Amniotic epithelial cell (primary cell): Measurements from ENCODE around the genes USP17L10 and USP17L5.

GRCh38 chr4:7972088-7972490, 32.4 kb upstream of the AFAP1 start:
- RRBS = 100% methylated on average over 1 of the region's 9 CpGs

DNA sequence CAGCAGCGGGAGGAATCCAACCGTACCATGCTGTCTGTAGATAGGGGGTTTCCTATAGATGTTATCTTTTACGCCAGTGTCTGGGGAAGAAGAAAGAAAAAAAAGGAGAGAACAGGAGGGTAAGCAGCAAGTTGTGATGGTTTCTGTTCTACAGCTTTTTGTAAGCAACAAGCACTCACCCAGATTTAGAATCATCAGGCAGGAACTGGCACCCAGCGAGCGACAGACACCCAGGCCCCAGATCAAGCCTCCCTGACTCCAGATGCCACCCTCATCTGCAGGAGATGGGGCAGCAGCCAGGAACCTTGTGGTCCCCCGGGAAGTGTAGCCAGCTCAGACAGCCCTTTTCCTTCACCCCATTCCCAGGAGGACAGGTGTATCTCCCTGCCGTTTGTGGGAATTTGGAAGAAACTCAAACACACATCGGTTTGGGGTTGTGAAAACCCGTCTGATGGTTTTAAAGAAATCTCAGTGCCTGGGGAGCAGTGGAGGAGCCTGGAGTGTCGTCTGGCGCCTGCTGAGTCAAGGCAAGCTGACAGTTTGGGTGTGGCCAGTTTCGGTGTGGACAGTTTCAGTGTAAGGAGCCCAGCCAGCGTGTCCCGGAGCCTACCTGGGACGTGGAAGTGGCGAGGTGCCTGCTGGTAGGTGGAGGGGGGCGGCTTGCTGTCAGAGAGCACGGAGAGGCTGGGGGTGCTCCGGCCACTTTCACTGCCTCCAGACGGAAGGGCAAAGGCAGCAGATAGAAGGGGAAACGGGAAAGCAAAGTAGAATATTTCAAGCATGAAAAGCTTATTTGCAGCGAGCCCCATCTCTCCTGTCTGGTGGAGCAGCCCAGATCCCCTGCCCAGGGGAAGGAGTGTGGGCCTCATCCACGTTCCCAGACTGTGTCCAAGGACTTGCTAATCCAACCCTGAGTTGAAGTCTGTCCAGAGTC, 80.2 kb upstream of the AFAP1 start:
- RRBS = 52% methylated on average over 5 of the region's 23 CpGs

DNA sequence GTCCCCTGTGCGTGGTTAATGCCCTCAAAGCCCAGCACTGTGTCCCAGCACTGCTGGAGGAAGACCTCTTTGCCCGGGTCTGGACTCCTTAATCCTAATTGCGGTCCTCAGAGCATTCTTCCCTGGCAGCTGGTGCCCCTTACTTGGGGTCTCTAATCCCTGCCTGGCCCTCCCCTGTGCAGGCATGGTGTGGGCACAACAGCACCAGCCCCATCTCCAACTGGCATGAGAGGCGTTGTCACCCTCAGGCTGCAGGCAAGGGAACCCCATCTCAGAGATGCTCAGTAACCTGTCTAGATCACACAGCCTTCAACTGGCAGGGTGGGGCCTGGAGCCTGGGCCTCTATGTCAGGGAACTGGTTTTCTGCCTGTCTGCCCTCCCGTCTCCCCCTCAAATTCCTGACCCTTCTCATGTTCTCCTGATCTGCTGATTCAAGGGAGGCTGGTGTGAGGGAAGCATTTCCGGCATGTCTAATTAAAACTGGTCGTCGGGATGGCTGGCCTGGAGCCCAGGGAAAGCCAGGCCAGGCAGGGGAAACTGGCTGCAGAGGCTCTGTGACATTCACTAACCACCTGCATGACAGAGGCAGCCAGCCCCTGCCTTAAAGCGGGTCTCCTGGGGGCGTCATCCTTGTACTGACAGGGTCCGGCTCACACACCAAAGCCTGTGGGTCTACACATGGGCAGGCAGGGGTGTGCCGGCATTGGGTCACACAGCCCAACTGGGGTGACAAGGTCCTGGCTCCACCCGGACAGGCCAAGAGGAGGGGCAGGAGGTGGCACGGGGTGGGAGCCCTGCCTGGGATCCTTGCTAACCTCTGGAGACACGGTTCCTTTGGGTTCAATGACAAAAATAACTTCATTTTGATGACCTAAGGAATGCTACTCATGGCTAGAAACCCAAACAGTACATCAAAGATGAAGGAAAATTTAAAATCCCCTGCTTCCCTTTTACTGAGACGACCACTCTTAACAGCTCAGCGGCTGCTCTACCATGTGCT, 35.3 kb downstream of the ABLIM2 start:
- RRBS = 90% methylated on average over 3 of the region's 17 CpGs

DNA sequence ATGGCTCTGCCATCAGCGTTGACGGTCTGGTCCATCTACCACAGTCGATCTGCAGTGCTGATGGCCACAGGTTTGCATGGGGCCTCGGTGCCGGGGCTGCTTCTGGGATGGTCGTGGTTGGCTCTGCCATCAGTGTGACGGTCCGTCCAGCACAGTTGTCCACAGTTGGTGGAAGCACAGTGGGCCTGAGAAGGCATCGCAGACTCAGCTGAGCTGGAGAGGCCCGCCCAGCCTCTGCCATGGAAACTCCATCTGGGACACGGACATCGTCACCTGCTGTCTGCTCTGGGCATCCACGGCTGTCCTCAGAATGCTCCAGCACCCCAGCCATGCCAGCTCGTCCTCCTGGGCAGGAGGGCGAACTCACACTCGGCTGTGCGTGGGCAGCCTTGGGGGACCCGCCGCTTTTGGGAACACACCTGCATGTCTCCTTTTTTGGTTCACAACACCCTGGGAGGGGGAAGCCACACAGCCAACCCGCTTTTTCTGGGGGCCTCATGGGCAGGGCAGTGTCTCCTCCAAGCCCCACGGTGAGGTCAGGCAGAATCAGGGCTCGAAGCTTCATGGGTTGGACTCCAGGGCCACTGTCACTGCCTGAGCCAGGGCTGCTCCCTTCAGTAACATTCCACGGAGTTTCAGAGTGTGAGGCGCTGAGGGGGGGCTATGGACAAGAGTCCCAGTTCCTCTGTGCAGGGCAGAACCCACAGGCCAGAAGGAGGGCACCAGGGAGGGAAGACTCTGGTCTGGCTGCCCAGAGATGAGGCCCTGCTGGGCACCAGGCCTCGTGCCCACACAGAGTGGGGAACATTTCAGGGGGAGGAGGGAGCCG, 32.9 kb downstream of the ABLIM2 start:
- RRBS = no CpG with 5 or more reads among the region's 26 CpGs

DNA sequence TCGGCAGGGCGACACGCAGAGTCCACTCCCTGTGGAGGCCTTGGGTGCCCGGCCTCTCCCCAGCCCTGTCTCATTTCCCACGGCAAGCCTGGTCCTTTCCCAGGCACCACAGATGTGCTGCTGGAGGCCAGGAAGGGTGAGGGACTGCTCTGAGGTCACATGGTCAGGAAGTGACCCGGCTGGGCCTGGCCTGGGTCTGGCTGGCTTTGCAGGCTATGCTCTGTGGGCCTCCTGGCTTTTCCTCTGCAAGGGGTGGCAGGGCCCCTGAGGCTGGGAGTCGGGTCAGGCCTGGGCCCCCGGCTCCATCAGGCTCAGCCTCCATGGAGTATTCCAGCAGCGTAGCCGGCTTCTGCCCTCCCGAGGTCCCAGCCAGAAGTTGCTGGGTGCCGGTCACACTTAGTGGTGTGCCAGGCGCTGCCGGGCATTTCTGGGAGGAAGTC, 3.4 kb downstream of the HTRA3 start:
- RRBS = 33% methylated on average over 5 of the region's 14 CpGs

GRCh38 chr4:8398274-8399000, 42.1 kb downstream of the ACOX3 start:
- RRBS = no CpG with 5 or more reads among the region's 14 CpGs

- RRBS = no CpG with 5 or more reads among the region's 12 CpGs
These were observed 66.1 kb downstream of the TRMT44 start for GRCh38 chr4:8506667-8507140.

DNA sequence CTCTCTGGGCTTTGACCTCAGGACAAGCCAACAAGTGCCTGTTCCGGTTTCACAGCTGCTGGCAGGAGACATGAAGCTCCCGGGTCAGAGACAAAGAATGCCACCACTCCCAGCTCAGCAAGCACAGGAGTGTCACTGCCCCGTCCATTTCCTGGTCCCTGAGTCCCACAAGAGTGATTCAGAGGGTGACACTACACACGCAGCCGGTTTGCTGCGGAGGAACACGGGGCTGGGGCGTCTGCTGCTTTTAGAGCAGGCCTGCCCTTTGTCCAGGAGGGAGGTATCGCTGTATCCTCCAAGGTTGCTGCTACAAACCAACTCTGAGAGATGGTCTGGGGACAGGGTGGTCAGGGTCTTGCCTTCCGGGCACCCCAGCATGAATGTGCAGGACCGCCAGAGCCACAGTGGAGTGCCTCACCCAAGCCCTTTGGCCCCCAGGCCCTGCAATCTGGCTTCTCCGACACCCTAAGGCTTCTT, 49.5 kb downstream of the CPZ start:
- RRBS = 100% methylated on average over 3 of the region's 12 CpGs

DNA sequence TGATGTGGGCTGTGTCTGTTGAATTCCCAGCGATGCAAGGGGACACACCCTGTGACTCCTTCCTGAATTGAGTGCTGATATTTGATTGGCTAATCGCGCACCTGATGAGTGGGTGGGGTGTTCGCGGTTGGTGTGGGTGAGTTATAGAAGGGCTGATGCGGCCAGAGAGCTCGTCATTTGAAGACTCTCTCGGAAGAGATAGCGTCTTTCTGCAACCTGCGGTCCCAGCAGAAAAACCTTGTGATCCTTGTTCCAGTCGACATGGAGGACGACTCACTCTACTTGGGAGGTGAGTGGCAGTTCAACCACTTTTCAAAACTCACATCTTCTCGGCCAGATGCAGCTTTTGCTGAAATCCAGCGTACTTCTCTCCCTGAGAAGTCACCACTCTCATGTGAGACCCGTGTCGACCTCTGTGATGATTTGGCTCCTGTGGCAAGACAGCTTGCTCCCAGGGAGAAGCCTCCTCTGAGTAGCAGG, at the start of gene USP17L10:
USP17L10 (plus strand) TSS at position 262 of the 480 bp plus-strand sequence.
- RRBS = no CpG with 5 or more reads among the region's 16 CpGs

GRCh38 chr4:9339246-9339549, at the start of gene USP17L5:
USP17L5 (plus strand) TSS chr4:9339403.
- RRBS = no CpG with 5 or more reads among the region's 14 CpGs

DNA sequence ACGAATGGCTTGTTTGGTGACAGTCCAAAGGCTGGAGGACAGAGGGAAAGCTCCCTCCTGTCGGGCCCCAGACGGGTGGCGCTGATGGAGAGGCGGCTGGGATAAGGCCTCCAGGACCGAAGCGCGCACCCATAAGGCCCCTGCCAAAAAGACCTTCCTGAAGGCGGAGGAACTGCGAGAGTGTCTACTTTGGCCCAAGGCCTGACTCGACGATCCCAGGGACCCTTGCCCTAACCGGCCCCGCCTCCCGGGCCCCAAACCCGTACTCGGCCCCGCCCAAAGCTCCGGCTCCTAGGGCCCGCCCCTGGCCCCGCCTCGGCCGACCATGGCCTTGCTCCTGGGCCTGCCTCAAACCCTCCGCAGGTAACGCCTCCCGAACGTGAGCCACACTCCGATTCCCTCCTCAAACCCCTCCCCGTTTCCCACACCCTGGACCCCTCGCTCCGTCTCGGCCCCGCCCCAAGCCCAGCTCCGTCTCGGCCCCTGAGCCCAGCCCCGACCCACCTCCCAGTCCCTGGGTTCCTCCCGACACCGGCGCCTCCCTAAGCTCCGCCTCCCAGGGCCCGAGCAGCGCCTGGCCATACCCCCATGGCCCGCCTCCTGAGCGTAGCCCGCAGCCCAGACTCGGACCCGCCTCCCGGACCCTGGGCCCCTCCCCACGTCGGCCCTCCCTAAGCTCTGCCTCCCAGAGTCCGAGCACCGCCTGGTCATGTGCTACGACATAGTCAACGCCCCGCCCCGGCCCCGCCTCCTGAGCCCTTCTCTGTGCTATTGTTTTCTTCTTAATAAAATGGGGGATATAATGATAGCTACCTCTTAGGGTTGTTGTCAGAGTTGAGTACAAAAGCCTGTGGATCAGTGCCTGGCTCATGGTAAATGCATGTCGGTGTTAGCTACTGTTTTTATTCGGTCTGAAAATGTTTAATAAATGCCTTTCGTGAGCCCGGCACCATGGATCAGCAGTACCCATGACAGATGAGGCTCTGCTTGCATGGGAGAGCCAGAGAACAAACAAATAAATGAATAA, 89.9 kb upstream of the DRD5 start:
- RRBS = no CpG with 5 or more reads among the region's 61 CpGs

DNA sequence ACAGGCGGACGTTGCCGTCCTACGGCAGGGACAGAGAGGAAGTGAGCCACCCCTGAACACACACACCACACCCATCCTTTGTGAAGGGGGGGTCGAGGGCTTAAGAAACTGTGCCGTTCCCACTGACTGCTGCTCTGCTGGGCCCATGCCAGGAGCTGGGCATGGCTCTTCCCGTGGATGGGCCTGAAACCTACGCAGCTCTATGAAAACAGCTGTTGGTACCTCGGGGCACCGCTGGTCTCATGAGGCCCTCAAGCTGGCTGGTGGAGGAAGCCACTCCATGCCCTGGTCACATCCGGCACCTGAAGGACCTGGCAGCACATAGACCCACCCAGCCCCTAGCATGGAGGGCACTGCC, 38.7 kb downstream of the WDR1 start:
- RRBS = no CpG with 5 or more reads among the region's 11 CpGs

- RRBS = no CpG with 5 or more reads among the region's 14 CpGs
These were observed 17.8 kb downstream of the WDR1 start for GRCh38 chr4:10098691-10099212.

- RRBS = no CpG with 5 or more reads among the region's 17 CpGs
These were observed 15.5 kb downstream of the WDR1 start for GRCh38 chr4:10100953-10101615.

DNA sequence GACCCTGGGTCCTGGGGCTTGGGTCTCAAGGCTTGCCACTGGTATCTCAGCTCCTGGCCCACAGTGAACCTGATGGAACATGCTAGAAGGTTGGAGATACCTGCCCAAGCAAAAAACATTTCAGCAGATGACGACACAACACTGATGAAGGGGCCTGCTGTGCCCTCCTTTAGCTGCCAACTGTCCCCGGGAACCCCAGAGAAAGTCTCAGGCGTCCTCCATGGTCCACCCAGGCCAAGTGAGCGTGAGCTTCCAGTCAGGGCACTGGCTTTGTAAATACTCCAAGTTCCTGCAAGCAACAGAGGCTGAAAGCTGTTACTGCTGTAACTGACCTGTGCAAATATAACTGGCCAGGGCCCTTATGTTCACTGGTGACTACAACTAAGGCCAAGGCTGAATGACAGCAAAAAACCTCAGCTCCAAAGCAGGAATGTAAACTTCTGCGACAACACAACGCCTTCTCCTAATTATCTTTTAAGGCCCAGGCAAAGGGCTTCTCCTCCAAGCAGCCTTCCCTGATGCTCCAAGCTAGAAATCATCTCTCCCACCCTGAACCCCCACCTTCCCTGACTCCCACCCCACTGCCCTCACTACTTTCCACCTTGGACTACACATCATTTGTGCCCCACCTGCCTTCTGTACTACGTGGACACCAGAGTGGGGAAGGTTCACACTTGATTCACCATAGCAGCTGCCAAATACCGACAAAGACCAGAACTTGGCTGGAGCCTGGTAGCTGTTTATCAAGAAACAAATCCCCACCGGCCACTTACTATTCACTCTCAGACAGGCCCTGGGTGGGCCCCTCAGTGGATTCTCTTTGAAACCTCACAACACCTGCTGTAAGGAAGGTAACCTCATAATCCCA, 8.1 kb downstream of the WDR1 start:
- RRBS = no CpG with 5 or more reads among the region's 9 CpGs

DNA sequence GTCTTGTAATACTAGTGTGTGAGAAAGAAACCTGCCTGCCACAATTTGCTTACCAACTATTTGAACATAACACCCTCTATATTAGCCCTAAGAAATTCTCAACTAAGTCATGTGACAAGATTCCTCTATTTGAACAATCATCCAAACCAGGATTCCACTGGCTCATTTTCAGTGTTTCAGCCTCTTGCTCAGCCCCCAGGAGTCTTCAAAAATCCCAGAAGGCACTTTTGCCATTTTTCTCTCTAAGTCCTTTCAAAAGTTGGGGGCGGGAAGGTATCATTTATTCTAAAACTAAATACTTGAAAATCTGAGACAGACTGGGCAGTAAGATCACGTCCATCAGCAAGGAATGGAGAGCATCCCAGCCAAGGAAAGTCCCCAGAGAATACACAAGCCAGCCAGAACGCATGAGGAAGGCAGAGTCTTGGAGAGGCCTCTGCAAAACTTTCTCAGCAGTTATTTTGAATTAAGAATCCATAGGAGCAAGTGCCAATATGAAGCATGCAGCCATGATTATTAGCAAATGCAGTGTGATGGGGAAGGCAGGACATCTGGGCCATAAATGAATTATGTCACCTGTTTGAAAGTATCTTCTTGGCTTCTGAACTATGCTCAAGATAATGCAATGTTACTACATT, 7.4 kb downstream of the ZNF518B start:
- RRBS = no CpG with 5 or more reads among the region's 3 CpGs

DNA sequence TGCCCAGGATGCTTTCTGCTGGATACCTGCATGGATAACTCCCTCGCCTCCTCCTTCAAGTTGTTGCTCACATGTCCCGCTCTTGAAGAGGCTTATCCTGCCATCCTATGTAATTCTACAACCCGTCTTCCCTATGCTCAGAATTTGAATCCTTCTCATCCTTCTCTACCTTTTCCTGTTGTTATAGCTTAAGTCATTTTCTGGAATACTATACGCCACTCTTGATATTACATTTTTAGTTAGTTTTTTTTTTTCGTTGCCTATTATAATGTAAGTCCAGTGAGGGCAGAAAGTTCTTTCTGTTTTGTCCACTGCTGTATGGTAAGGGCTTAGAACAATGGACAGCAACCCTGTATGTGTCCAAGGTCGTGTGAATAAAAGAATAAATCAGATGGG, 39.7 kb upstream of the CLNK start:
- RRBS = no CpG with 5 or more reads among the region's 6 CpGs

DNA sequence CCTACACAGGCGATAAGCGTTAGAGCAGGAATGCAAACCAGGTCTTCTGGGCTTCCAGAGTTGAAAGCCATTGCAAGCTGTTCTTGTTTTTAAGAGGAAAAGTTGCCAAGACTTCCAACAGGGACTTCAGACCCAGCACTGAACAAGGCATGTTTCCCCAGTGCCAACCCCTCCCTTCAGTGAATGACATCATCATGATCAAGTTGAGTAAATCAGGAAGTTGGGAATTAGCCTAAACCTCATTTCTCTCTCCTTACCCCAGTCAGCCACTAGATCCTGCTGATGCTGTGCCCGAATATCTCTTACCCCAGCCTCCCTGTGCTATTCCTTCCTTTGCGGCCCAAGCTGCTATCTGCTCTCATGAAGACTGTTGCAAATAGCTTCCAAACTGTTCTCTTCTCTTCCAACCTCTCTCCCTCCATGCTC, 355.0 kb downstream of the HS3ST1 start:
- RRBS = no CpG with 5 or more reads among the region's 4 CpGs